OVCAR3 (cell line): ENCODE measurements around the genes KRTAP10-3 and KRTAP10-7.

DNA sequence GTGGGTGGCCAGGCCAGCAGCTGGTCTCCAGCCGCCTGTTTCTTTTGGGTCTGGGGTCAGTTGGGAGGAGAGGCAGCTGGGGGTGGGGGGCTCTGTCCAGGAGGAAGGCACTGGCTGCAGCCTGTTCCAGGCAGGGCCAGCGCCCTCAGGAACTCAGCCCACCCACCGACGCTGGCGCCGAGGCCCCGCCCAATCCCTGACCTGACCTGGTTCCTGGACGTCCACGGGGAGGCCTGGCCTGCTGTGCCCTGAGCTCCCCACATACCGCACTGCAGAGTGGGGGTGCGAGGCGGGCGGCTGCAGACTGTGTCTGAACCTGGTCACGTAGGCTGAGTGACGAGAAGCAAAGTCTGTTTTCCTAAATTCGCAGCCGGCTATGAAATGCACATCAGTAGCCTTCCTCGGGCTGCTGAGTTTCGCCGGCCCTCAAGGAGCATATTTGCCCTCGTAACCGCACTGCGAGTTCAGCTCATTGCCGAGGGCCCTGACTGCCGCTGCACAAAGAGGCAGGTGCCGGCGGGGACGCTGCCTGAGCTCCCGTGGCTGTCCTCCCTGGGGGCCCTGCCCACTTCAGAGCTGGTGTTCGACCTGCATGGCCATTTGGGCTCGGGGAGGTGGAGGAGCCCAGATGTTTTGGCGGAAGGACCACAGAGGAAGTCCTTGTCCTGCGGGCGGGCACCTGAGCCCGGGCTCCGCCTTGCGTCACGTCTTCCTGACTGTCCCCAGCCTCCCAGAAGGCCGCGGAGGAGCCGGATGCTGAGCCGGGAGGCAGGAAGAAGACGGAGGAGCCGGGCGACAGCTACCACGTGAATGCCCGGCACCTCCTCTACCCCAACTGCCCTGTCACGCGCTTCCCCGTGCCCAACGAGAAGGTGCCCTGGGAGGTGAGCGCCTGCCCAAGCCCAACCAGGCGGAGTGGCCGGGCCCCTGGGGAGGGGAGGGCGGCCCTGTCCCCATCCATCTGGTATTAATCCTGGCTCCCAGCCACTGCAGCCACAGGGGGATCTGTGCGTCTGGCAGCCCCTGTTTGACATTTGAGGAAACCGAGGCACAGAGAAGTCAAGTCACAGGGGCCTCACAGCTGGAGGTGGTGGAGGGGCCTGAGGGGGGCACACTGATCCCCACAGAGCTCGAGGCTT, 30.0 kb upstream of the LRRC3 start:
- RRBS, result 11% methylated on average over 18 of the region's 58 CpGs

DNA sequence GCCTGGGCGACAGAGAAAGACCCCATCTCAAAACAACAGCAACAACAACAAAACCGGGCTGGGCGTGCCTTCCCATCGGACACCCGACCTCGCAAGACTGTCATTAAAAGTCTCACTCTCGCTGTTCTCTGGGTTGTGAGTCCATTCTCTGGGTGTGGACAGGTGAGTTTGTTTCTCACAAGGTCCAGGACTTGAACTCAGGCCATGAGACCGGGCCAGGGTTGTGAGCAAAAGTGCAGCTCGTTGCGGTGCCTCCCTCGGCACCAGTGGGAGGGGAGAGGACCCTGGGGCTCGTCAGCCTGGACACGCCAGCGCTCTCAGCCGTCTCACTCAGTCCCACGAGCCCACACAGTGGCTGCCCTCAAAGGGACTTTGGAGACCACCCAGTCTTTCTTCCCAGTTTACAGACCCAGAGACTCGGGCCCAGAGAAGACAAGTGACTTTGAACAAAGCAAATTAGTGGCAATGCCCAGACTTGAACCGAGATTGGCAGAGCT, 28.0 kb downstream of the LRRC3 start:
- RRBS, result no CpG with 5 or more reads among the region's 18 CpGs

- RRBS, result no CpG with 5 or more reads among the region's 11 CpGs
Observed at GRCh38 chr21:44558583-44558969, at the start of gene KRTAP10-3. KRTAP10-3 (minus strand) TSS chr21:44558795.

GRCh38 chr21:44600425-44601045, at the start of gene KRTAP10-7:
KRTAP10-7 (plus strand) TSS chr21:44600597.
- RRBS, result no CpG with 5 or more reads among the region's 18 CpGs

GRCh38 chr21:44696757-44697079, 254 bp upstream of the KRTAP10-12 start:
- RRBS, result no CpG with 5 or more reads among the region's 9 CpGs

- RRBS, result no CpG with 5 or more reads among the region's 9 CpGs
Observed at GRCh38 chr21:44865289-44865682, 8.2 kb downstream of the PTTG1IP start.

- RRBS, result 57% methylated on average over 14 of the region's 64 CpGs
Observed at GRCh38 chr21:44874268-44875265, 1.1 kb upstream of the PTTG1IP start.

GRCh38 chr21:44897407-44898229, 23.1 kb downstream of the ITGB2 start:
- RRBS, result 94% methylated on average over 9 of the region's 27 CpGs

DNA sequence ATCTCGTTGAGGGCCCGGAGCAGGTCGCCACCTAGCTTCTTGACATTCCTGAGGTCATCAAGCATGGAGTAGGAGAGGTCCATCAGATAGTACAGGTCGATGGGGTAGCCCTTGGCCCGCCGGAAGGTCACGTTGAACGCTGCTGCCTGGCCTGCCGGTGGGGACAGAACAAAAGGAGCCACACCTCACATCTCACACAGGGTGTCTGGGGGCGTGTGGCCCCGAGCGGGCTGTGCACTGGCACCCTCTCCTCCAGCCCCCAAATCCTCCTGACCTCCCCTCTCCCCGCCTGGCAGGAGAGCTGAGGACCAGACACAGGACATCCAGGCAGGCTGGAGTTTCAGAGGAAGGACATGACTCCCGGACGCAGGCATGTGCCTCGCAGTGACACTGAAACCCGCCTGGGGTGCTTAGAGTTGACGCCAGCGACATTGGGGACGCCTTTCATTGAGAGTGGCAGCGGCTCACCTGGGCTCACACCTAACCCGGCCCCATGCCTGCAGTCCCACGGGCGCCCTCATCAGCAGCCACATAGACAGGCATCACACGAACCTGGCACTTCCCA, 17.2 kb downstream of the ITGB2 start:
- RRBS, result 87% methylated on average over 8 of the region's 25 CpGs

- RRBS, result 35% methylated on average over 1 of the region's 12 CpGs
Observed at GRCh38 chr21:44928037-44928572, 7.4 kb upstream of the ITGB2 start.

DNA sequence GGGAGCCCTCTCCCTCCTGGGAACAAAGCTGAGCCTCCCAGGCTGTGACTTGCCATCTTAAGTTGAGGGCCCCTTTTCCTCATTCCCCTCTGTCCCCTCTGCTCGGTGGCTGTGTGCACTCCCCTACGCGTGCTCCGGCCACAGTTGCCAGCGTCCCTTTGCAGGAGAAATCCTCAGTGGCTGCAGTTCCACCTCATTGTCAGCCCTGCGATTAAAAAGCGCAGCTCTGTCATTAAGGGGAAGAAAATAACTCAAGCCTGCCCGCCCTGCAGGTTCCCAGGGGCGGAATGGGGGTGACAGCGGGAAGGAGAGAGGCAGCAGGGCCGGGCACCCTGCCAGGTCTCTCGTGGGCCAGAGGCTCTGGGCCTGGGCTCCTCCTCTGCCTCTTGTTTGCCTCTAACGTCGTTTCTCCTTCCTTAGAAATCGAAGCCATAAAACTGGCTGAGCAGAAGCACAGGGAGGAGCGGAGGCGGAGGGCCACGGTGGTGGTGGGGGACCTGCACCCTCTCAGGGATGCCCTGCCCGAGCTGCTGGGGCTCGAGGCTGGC, 26.9 kb downstream of the SLX9 start:
- RRBS, result no CpG with 5 or more reads among the region's 20 CpGs

- RRBS, result no CpG with 5 or more reads among the region's 13 CpGs
Observed at GRCh38 chr21:45001022-45001313, 61.1 kb downstream of the SLX9 start.

DNA sequence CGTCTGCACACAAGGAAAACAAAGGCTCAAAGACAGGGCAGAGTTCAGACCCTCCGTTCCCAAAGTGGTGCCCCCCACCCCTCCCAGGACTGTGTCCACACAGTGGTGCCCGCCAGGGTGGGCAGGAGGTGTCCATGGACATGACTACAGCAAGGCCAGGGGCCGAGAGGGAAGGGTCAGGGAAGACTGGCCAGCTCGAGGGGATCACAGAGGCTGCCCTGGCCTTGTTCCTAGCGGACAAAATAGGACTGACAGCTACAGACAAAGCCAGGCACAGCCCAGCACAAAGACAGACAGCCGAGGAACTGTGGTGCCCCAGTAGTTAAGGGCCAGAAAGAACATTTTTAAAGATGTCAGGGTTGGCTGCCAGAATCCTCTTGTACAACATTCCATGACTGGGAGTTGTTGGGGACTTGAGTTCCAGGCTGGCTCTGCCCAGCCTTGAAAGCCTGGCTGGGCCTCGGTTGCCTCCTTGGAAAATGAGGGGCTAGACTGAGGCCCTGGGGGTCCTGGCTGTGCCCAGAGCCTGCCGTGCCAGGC, 63.6 kb downstream of the SLX9 start:
- RRBS, result no CpG with 5 or more reads among the region's 9 CpGs

DNA sequence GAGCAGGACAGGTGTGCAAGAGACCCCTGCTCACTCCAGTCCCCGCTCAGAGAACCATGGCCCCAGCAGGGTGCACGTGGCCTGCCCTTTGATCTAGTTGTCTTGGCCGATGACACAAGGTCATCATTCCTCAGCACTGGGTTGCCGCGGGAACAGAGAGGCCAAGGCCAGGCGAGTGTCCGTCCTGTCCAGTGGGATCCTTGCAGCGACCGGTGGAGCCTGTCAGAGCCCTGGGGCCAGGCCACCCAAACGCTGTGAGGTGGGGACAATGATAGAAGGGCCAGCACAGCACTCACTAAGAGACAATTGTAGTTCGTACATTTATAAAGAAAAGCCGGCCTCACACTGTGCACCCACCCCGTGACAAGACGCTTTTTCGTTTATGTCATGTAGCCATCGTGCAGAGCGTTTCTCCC, 52.7 kb upstream of the ADARB1 start:
- RRBS, result 93% methylated on average over 5 of the region's 17 CpGs

GRCh38 chr21:45055816-45056279, 18.5 kb upstream of the ADARB1 start:
- RRBS, result no CpG with 5 or more reads among the region's 16 CpGs

DNA sequence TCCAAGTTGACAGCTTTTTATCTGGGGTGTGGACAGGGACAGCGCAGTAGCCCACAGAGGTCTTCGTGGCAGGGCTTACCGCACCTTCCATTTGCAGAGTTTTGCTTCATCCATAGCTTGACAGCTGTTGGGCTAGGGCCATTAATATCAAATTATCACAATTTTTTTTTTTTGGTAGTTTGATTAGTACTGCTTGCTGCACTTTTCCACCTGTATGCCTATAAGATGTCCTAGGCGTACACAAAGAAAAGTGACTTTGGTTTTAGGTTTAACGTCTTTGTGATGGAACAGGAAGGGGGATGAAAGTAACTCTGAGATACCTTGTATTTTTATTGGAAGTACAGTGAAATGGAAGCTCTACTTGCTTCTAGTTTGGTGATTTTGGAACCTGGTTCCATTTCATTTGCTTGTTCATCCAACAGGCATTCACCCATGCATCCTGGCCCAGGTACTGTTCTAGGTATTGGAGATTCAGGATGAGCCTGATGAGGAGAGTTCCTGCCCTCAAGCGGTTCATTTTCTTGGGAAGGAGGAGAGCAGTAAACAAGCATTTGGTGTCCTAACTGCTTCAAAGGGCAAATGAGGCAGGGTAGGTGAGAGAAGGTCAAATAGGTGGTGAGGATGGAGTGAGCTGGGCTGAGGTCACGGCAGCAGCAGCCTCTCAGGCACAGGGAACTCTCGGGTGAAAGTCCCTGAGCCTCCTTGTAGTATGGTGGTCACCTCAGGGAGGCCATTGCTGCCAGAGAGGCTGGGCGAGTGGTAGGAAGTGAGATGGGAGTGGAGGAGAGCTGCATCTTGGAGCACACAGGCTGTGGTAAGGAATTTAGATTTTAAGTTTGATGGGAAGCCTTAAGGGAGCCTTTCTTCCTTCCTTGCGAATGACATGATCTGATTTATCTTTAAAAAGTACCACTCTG, 3.8 kb downstream of the ADARB1 start:
- RRBS, result no CpG with 5 or more reads among the region's 10 CpGs

DNA sequence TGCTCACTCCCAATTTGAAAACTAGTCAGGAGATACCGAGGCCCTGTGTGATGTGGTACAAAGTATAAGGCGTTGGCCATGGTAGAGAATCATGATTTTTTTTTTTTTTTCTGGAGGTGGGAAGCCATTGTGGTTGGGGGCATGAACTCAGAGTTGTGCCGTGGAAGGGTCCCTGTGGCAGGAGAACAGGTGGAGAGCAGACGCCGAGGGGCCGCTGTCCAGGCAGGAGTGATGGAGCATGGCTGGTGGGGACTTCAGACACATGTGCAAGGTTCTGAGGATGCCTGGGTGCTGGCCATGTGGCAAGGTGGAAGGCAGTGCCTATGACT, 22.9 kb downstream of the ADARB1 start:
- RRBS, result no CpG with 5 or more reads among the region's 6 CpGs

DNA sequence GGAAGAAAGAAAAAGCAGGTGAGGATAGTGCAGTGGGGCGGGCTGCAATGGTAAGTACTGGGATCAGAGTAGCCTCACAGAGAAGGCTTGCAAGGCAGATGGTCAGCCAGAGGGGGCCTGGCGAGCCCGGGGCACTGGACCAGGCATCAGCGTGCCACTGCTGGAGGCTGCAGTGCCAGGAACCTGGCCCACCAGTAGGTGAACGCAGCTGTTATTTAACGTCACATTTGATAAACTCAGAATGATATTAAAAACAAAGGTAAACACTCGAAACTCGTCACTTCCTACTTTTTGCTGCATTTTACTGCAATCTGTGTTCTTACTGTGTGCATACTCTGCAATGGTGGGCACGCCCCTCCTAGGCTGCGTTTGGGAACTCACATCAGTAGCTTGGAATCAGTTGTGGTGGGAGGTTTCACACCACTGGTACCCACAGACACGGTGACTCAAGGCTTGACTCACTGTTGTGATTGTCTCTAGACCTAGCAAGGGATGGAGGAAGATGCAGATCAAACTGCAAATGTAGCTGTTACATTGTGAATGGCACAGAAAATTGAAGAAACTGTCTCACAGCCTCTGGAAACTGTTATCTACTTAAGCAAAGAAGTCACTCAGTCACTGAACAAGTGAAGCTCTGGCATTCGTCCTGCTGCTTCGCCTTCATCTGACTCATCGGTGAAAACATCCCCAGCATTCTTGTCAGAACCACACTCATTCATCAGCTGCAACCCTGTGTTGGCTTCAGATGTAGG, 59.7 kb downstream of the POFUT2 start:
- RRBS, result no CpG with 5 or more reads among the region's 14 CpGs

- RRBS, result 97% methylated on average over 2 of the region's 21 CpGs
Observed at GRCh38 chr21:45266512-45267036, 21.1 kb downstream of the POFUT2 start.

GRCh38 chr21:45309062-45309960, 21.6 kb upstream of the POFUT2 start:
- RRBS, result 86% methylated on average over 7 of the region's 25 CpGs